ENCODE data around the genes ERMP1 and LURAP1L.

- PRO-cap, 3 experiments = no peak in any of the 3 experiments
- RAMPAGE, long total RNA = no peak
Measured at GRCh38 chr9:5630268-5630662, 1.4 kb downstream of the RIC1 start.

- PRO-cap, 3 experiments = no peak in any of the 3 experiments
- RAMPAGE, long total RNA = no peak
Measured at GRCh38 chr9:5768891-5769311, 64.0 kb downstream of the ERMP1 start.

DNA sequence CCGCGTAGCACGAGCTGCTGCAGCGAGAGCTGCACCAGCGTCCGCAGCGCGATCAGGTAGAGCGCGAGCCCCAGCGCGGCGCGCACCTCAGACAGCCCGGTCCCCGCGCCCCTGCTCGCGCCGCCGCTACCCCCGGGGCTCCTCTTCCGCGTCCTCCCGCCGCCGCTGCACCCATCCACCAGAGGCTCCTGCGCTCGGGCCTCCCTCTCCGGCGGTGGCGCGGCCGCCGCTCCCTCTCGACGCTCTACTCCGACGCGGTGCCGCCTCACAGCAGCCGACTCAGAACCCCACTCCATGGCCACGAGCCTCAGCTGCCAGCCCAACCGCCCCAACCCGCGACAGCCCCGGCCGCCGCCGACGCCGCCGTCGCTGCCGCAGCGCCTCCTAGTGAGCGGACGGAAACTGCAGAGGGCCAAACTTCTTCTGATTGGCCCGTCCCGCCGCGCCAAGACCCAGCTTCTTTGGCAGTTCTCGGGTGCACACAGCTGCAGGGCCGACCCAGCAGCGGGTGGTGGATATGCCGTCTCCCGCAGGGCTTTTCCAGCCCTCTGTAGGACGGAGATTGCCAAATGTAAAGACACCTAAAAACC is at the start of gene ERMP1:
Gene ERMP1 (minus strand): TSS at position 386 of the 590 bp plus-strand sequence.
- PRO-cap, 3 experiments = peak in 3 of 3 experiments; most common plus-strand start position 455 of the sequence (in 1); most common minus-strand start position 356 of the sequence (in 1)
- RAMPAGE, long total RNA = no peak

- PRO-cap, 3 experiments = no peak in any of the 3 experiments
- RAMPAGE, long total RNA = no peak
Measured at GRCh38 chr9:6395181-6395651, 17.8 kb upstream of the UHRF2 start.

- PRO-cap, 3 experiments = no peak in any of the 3 experiments
- RAMPAGE, long total RNA = no peak
Measured at GRCh38 chr9:6493570-6494385, 80.8 kb downstream of the UHRF2 start.

GRCh38 chr9:6681143-6681836 is 35.8 kb upstream of the GLDC start:
- PRO-cap, 3 experiments = peak in 3 of 3 experiments; most common plus-strand start chr9:6681697 (in 2); most common minus-strand start chr9:6681422 (in 2)
- RAMPAGE, long total RNA = no peak

GRCh38 chr9:6715966-6717138 is 41.4 kb upstream of the KDM4C start:
- PRO-cap, 3 experiments = peak in 3 of 3 experiments; most common plus-strand start chr9:6716159 (in 2); most common minus-strand start chr9:6716115 (in 2)
- RAMPAGE, long total RNA = no peak

- PRO-cap, 3 experiments = no peak in any of the 3 experiments
- RAMPAGE, long total RNA = no peak
Measured at GRCh38 chr9:6759287-6759725, 1.5 kb downstream of the KDM4C start.

- PRO-cap, 3 experiments = no peak in any of the 3 experiments
- RAMPAGE, long total RNA = no peak
Measured at GRCh38 chr9:6827443-6828183, 69.8 kb downstream of the KDM4C start.

DNA sequence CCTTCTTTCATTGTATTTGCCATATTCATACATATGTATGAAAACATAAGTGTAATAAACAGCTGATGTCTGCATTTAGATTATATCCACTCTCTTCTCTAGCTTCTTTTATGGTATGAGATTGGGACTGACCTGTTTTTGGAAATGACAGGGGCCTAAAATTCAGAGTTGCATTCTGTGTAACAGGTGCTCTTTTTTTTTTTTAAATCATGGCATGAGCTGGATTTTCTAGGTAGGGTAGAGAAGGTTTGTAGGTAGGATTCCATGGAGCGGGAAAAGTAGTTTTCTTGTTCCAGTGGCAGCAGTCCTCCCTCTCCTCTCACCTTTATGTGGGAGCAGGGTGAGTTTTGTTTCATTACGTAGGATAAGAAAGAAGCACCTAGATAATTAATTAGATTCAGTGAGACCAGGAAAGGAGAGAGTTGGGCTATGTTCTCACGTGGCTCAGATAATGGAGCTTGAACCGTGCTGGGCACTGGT is 132.7 kb downstream of the KDM4C start:
- PRO-cap, 3 experiments = no peak in any of the 3 experiments
- RAMPAGE, long total RNA = no peak

- PRO-cap, 3 experiments = no peak in any of the 3 experiments
- RAMPAGE, long total RNA = no peak
Measured at GRCh38 chr9:7739807-7740179, 59.8 kb downstream of the DMAC1 start.

DNA sequence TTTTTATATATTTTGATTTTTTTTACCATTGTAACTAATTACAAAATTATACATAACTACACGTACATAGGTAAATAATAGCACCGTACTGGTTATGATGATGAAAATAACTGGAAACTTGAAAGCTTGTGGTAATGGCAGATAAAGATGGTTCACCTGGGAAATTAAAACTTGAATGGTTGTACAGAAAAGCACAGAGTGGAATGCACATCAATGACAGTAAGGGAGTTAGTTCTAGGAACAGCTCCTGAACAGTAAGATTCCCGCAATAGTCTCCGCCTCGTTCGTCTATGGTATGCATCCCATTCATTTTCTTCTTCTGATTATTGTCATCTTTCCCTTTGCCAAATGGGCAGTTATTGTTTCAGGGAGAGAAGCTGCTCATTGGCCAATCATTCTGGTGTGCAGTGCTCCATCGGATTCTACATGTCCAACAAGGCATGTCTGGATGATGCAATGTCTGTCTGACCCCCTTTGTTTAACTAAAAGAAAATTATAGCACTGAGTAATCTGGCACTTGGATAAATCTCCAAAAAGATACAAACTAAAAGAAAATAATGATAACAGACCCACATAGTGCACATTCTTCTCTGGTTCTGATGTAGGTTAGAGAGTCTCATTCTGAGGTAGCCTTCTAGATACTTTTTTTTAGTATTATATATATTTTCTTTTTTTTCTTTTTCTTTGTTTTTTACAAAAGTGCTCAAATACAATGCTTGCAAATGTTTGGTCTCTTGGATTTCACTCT is 515.6 kb upstream of the DMAC1 start:
- PRO-cap, 3 experiments = no peak in any of the 3 experiments
- RAMPAGE, long total RNA = no peak

DNA sequence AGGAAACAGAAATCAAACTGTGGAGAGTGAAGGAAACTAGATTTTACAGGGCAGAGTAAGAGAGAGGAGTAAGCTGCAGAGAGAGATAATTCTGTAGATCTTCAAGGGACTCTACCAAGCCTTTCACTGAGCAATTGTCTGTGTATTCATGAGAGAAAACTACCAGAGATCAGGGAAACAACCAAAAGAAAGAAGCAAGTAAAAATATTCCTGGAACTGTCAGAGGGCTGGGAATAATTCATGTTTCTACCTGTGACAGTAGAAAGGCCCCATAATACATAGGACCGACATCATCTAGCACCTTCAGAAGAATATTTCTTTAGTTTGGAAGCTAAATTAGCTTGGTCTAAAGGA is 1084.7 kb downstream of the PTPRD start:
- PRO-cap, 3 experiments = no peak in any of the 3 experiments
- RAMPAGE, long total RNA = no peak

GRCh38 chr9:9799659-9799973 is 813.2 kb downstream of the PTPRD start:
- PRO-cap, 3 experiments = no peak in any of the 3 experiments
- RAMPAGE, long total RNA = no peak

- PRO-cap, 3 experiments = no peak in any of the 3 experiments
- RAMPAGE, long total RNA = no peak
Measured at GRCh38 chr9:10242368-10242619, 370.5 kb downstream of the PTPRD start.

DNA sequence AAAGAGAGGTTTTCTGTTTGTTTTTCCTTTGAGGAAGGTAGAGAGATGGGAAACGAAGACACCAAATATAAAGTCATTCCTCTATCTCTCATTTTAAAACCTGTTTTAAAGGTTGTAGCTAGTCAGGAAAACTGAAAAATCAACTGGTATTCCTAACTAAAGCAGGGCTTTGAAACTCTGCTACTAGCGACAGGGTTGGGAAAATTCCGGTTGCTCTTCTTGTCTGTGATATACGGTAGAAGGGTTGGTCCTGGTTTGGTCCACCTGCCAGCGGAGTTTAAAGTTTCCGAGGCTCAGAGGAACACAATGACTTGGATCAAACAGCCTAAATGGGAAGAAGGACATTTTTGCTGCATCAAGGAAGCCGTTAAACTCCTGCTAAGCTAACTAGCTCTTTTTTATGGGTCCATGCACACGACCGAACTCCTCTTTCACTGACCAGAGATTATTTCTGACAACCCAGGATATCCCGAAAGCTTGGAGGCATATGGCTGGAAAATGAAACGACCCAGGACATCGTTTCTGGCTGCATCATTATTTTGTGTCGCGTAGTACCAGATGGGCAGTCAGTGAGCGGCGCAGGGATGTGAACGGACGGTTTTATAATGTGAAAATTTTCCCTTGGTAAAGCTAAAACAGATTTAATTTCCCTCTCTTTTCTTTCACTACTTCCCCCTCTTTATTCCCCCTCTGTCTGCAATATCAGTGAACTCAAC is at the start of gene LURAP1L:
Gene LURAP1L (plus strand): TSS at position 306 of the 716 bp plus-strand sequence.
- PRO-cap, 3 experiments = peak in 3 of 3 experiments; most common plus-strand start position 309 of the sequence (in 3); most common minus-strand start position 440 of the sequence (in 1)
- RAMPAGE, long total RNA = no peak

DNA sequence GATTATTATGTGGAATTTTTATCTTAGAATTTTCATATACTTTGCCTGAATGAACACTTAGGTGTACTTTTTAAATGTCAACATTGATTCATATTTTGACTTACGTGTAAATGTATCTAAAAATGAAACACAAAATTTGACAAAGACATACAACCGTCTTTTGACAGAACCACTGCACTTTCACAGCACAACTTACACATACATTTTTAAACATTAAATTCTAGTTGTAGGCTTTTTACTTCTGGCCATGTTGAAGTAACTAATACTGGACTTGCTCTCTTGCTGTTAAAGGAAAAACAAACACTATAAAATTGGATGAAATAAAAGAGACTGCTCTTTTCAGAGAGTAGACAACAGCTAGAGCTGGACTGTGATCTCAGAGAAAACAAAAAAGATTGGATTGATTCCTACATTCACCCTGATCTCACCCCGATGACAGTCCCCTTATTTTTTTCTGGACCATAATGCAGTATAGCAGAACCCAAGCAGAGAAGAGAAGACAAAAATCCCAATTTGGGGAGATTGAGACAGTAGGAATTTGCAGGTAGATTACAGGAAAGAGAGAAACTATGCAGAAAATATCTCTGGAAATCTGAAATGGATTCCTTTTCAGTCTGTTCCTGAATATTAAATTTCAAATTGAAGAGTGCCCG is 208.9 kb downstream of the MPDZ start:
- PRO-cap, 3 experiments = no peak in any of the 3 experiments
- RAMPAGE, long total RNA = no peak

GRCh38 chr9:13174876-13175276 is 104.6 kb downstream of the MPDZ start:
- PRO-cap, 3 experiments = no peak in any of the 3 experiments
- RAMPAGE, long total RNA = no peak

DNA sequence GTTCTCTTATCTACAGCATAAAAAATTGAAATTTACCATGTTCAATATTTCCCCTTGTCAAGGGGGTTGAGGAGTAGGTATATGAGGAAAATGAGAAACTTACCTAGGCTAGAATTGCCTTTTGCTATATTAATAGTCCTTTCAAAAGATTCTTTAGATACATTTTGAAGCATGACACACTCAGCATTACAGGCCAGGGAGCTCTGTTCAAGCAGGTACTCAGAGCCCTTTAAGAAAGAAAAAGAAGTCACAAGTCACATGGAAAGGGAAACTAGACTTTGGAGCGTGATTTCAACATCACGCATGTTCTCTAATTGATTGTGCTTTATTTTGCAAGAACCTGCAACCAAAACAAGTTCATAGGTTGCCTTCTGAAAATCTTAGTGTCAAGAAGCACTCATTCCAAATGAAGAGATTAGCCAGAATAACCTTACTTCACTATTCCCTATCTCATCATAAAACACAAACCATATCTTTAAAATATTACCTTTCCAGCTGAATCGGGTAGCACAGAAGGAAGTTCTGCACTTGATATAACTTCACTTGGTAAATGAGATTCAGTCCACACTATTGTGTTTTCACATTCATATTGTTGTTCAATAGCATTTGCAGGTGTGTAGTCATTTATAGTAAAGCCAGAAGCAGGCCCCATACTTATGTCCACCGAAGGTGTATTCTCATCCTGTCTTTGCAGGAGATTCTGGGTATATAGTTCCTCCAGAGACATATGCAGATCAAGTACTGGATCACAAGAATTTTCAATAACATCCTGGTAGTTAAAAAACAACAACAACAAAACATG is 103.6 kb downstream of the MPDZ start:
- PRO-cap, 3 experiments = no peak in any of the 3 experiments
- RAMPAGE, long total RNA = no peak

DNA sequence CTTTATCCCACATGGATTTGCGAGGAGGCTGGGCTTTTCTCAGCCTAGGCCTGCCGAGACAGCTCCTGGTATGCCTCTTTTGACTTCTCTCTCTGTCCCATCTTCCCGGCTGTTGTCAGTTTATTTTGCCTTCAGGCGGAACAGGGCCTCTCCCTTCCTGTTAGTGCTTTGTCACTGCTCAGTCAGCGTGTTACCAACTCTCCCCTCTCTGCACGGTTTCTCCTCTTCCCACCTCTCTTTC is 234.2 kb upstream of the MPDZ start:
- PRO-cap, 3 experiments = no peak in any of the 3 experiments
- RAMPAGE, long total RNA = no peak